ENCODE measurements around the genes CDR2 and NPIPB5.

DNA sequence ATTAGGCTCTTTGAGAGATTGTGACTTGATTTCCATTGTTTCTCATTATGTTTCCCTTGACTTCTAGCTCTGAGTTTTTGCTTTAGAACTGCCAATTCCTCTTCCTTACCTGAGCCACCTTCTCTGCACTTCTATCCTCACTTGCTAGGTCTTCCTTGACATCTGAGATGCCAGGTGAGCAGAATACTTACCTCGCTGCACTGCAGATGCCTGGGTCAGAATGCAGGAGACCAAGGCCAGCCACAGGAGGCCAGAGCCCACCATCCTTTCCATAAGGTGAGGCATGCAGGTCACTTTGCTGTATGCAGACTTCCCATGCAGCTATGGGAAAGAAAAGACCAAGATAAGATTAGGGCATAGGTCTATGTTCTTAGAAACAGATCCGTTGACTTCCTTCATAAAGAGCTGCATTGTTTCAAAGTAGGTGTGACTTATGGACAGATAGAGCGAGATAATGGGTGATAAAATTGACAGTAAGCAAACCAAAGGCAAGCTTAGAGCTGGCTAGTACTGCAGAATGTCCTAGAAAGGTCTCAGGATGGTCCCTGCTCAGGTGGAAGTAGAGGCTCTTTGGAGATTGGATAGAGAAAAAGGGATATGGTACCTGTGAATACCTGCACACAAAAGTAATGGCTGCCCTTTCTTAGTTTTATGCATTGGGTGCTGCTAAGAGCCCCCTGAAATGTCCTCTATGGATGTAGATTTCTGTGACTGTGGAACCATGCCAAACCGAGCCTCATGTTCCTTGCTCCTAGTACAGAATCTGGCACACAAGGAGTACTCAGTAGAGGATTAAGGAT lies 966 bp downstream of the GP2 start:
- PRO-cap, 2 experiments, result no peak in any of the 2 experiments
- RAMPAGE, long total RNA, 4 experiments, result no peak in any of the 4 experiments

GRCh38 chr16:20453020-20453480 lies 1.7 kb downstream of the ACSM2A start:
- PRO-cap, 2 experiments, result no peak in any of the 2 experiments
- RAMPAGE, long total RNA, 4 experiments, result no peak in any of the 4 experiments

DNA sequence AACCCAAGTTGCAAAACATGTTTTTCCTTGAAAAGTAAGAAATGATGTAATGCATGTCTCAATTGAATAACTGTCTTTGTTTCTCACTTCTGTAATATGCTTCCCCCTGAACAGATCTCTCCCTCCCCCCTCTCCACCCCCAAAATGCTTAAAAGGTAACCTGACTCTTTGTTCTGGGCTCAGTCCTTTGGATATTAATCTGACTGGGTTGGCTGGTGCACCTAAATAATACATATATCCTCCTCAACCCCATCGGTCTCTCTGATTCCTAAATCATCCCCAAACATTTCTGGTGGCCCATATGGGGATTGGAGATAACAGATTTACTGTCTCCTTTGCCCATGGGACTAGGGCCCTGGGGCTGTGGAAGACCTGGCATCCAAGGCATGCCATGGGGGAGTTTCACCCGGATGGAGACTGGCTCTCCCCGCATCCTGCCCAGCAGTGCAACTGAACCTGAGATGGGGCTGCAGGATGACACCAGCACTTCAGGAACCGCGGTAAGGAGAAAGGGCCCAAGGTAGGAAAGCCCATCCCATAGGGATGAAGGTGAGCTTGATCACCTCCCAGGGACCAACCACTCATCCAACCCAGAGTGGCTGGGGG lies 23.1 kb downstream of the ACSM1 start:
- PRO-cap, 2 experiments, result no peak in any of the 2 experiments
- RAMPAGE, long total RNA, 4 experiments, result start-site peak on the plus strand in 2 of 4 experiments, centred at positions 133 to 421 of the sequence, 5 to 8 reads per replicate

- PRO-cap, 2 experiments, result no peak in any of the 2 experiments
- RAMPAGE, long total RNA, 4 experiments, result no peak in any of the 4 experiments
Observed at GRCh38 chr16:20704252-20704772, 6.8 kb upstream of the ACSM1 start.

DNA sequence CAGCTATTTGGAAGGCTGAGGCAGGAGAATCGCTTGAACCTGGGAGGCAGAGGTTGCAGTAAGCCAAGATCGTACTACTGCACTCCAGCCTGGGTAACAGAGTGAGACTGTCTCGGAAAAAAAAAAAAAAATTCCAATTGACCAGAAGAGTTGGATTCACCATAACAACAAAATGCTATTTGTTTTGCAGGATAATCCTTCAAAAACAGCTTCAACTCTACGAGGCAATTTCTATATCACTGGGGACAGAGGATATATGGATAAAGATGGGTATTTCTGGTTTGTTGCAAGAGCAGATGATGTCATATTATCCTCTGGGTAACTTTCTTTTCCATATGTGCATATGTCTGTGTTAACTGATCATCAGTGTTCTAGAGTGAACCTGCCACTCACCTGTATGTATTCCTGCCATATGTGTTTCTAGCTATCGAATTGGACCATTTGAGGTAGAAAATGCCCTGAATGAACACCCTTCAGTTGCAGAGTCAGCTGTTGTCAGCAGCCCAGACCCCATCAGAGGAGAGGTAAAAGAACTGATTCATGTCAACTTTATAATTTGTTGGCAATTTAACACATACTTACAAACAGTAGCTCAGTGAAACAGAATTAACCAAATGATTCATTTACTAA lies 14.3 kb downstream of the ERI2 start:
- PRO-cap, 2 experiments, result no peak in any of the 2 experiments
- RAMPAGE, long total RNA, 4 experiments, result no peak in any of the 4 experiments

DNA sequence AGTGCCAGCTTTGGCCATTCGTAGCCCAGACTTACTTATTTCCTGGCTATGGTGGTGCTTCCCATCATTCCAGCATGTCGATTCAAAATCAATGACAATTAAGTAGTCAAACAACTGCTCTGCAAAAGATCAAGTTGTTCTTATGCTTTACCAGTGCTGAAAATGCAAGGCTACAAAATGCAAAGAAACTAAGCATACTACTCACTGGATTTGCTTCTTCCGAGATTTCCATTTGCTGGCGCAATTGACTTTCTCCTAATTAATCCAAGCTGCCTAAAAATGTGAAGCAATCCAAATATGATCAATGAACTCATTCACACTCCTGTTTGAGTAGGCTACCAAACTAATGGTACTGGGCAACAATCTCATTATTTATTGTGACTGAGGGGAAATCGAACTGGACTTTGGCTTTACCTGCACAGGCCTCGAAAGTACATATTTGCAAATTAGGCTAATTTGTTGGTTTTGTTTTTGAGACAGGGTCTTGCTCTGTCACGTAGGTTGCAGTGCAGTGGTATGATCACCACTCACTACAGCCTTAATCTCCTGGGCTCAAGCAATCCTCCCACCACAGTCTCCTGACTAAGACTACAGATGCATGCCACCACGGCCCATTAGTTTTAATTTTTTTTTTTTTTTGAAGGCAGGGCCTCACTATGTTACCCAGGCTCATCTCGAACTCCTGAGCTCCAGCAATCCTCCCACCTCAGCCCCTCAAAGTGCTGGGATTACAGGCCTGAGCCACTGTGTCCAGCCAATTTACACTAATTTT lies 2.7 kb downstream of the ERI2 start:
- PRO-cap, 2 experiments, result no peak in any of the 2 experiments
- RAMPAGE, long total RNA, 4 experiments, result no peak in any of the 4 experiments

DNA sequence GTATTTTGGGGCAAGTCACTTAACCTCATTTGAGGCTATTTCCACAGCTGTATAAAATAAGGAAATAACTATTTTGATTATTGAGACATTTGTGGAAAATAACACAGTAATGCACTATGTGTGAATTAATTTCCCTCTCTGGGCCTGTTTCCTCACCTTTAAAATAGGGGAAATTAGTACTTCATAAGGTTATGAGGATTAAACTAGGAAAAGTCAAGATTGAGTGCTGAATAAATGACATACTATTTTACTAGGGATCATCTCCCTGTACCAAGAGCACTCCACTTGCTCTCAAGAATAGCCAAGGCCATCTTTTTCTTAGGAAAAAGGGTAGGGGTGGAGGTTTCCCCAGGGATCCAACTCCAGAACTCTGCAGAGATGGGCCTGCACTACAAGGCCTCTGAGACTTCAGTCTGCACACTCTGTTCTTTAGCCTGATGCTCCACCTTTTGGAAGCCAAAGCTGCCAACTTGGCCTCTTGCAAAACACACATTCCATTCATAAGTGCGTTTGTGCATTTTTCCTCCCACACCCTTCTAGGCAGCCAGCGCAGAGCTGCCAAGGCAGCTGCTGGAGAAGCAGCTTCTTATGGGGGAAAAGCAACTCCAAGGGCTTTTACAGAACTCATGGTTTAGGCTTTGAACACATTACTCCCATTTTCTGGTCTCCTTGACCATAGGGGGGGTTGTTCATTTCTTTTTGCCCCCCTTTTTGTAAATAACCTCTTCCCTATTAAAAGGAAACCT lies 45.2 kb downstream of the REXO5 start:
- PRO-cap, 2 experiments, result peak in 2 of 2 experiments; most common plus-strand start position 552 of the sequence (in 2); most common minus-strand start position 402 of the sequence (in 1)
- RAMPAGE, long total RNA, 4 experiments, result no peak in any of the 4 experiments

- PRO-cap, 2 experiments, result no peak in any of the 2 experiments
- RAMPAGE, long total RNA, 4 experiments, result start-site peak on the plus strand in 1 of 4 experiments, at chr16:20906135-20906150 at its widest, 5 reads per replicate
Observed at GRCh38 chr16:20905948-20906889, 5.6 kb downstream of the LYRM1 start.

- PRO-cap, 2 experiments, result peak in 1 of 2 experiments; most common plus-strand start chr16:21301565 (in 1); most common minus-strand start chr16:21301417 (in 1)
- RAMPAGE, long total RNA, 4 experiments, result no peak in any of the 4 experiments
Observed at GRCh38 chr16:21301303-21302045, 23.4 kb upstream of the CRYM start.

DNA sequence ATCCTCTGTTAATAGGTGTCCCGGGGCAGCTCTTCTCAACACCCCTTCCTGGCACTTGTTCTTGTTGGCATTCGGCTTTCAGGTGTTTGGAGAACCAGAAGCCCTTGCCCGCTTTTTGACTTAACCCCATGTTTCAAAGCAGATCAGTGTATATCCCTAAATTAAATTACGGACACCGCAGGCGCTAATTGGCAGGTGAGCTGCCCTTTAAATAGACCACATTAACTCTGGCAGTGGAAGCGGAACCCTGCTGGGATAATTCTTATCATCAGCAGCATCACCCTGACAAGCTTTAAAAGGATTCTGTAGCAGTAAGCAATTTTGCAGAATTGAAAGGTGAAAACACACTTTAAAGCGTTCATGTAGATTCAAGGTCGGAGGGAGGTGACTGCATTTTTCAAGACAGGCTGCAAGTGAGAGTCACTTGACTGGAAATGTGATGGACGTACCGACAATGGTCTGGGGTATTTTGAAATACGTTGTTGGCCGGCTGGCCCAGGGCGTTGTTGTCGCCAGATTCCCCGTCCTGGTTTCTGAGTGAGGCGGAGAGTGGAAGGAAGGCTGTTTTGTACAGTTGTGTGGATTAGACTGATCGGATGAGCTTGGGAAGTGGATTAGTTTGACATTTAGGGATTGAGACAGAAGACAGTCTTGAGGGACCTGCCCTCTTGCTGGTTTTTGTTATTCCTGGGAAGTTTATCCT lies 94.2 kb upstream of the CRYM start:
- PRO-cap, 2 experiments, result no peak in any of the 2 experiments
- RAMPAGE, long total RNA, 4 experiments, result no peak in any of the 4 experiments

DNA sequence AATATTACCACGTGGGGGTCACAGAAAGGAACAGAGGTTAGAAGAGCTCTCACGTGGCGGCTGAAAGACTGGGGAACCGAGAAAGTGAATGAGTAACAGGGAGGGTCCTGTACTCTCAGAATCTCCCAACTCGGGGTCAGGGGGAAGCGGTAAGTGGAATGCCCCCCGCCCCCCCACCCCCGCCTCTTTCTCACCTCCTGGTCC lies 98.2 kb upstream of the METTL9 start:
- PRO-cap, 2 experiments, result no peak in any of the 2 experiments
- RAMPAGE, long total RNA, 4 experiments, result no peak in any of the 4 experiments

- PRO-cap, 2 experiments, result no peak in any of the 2 experiments
- RAMPAGE, long total RNA, 4 experiments, result no peak in any of the 4 experiments
Observed at GRCh38 chr16:21957250-21957677, 4.1 kb downstream of the UQCRC2 start.

- PRO-cap, 2 experiments, result no peak in any of the 2 experiments
- RAMPAGE, long total RNA, 4 experiments, result no peak in any of the 4 experiments
Observed at GRCh38 chr16:22189198-22189875, 16.7 kb upstream of the EEF2K start.

- PRO-cap, 2 experiments, result peak in 1 of 2 experiments; most common plus-strand start chr16:22196139 (in 1)
- RAMPAGE, long total RNA, 4 experiments, result no peak in any of the 4 experiments
Observed at GRCh38 chr16:22195979-22196649, 10.0 kb upstream of the EEF2K start.

DNA sequence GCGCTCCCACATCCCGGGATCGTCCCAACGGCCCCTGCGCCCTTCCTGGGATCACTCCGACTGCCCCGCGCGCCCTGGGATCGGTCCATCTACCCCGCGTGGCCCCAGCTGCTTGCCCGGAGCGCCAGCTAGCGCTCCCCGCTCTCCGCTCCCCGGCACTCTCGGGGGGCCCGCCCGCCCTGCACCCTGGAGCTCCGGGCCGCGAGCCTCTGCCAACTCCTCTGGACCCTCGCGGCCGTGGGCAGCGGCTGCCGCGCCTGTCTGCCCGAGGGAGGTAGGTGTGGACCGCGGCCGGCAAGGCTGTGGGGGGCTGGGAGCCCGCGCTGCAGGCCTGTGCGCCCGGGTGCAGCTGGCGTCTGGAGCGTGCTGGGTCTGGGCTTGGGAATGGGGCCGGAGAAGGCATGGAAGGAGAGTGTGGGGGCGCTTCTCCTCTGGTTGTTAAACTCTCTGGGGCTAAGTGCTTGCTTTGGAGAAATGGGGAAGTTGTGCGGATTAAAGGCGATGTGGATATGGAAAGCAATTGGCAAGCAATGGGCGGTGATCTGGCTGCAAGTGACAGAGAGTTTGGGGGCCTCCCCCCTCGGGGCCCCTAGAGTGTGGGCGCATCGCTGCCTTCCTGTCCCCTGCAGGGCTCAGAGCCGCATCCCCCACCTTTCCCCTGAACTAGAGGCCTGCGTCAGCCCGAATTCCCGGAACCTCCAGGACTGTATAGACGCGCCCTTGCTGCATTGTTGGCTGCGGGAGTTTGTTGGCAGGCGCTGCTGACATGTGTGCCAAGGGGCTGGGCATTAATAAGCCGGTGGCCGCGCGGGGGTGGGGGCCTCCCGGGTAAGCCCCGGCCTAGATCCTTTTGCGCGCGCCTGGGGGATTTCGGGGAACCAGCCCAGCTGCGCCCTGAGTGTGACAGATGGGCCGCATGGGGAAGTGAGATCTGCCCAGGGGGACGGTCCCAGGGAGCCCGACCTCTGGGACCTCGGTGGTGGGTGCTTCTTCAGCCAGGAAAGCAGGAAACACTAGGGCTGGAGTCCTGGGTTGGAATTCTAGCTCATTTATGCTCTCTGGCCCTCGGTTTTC lies 665 bp downstream of the EEF2K start:
- PRO-cap, 2 experiments, result peak in 2 of 2 experiments; most common plus-strand start position 917 of the sequence (in 1); most common minus-strand start position 358 of the sequence (in 1)
- RAMPAGE, long total RNA, 4 experiments, result start-site peak on the plus strand in 2 of 4 experiments, centred at positions 151 to 158 of the sequence, 20 to 33 reads per replicate

- PRO-cap, 2 experiments, result no peak in any of the 2 experiments
- RAMPAGE, long total RNA, 4 experiments, result no peak in any of the 4 experiments
Observed at GRCh38 chr16:22325334-22326304, 28.4 kb downstream of the POLR3E start.

GRCh38 chr16:22357572-22358789 lies 16.4 kb downstream of the CDR2 start:
- PRO-cap, 2 experiments, result no peak in any of the 2 experiments
- RAMPAGE, long total RNA, 4 experiments, result no peak in any of the 4 experiments

DNA sequence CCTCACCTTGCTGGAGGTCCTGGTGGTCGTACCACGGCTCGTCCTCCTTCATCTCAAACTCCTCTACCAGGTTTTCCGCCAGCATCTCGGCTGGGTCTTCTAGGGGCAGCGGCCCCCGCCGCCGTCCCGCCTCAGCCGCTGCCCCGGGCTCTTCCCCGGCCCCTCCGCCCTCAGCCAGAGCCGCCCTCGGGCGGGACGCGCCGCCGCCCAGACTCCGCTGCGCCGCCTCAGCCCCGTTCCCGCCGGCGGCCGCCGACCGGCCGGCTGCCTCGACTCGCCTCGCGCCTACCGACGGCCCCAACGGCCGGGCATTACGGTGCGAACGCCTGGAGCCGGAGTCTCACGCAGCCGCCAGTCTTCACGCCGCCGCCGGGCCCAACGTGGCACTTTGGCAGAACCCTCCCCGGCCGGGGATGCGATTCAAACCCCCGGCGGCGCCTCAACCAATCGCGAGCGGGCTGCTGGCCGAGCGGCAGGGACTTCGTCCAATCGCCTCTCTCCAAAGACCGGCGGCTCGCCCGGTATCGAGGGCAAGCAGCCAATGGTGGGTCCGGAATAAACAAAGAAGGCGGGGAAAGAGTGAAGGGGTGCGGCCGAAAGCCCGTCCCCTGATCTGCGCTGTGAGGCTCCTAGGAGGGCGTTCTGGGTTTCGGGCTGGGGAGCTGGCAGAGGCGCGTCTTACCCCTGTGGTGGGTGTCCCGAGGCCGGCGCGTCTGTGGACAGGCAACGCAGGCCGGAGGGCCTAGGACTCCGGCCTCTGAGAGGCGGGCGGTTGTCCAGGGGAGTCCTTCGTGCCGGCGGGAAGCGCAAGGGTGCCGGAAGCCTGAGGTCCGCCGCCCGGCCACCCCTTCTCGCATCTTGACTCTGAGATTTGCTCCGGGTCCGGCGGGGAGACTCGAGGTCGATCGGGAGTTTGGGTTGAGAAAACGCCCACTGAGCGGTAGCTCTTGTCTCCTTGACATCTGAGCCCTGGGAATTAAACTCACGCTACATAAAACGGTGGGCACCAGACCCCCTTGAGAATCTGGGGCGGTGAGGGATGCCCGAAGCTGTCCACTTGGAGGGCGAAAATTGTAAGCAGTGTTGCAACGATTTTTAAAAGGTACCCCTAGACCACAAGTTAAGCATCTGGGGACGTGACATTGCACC lies at the start of gene CDR2:
Gene CDR2, minus strand, starts transcription at position 395 of the 1,149 bp plus-strand sequence.
- PRO-cap, 2 experiments, result peak in 2 of 2 experiments; most common plus-strand start position 640 of the sequence (in 2); most common minus-strand start position 390 of the sequence (in 2)
- RAMPAGE, long total RNA, 4 experiments, result start-site peak on the minus strand in 1 of 4 experiments, centred at position 167 of the sequence, 23 reads per replicate

- PRO-cap, 2 experiments, result no peak in any of the 2 experiments
- RAMPAGE, long total RNA, 4 experiments, result no peak in any of the 4 experiments
Observed at GRCh38 chr16:22510667-22510967, at the start of gene NPIPB5. TSS of gene NPIPB5 (plus strand) at chr16:22510891.

DNA sequence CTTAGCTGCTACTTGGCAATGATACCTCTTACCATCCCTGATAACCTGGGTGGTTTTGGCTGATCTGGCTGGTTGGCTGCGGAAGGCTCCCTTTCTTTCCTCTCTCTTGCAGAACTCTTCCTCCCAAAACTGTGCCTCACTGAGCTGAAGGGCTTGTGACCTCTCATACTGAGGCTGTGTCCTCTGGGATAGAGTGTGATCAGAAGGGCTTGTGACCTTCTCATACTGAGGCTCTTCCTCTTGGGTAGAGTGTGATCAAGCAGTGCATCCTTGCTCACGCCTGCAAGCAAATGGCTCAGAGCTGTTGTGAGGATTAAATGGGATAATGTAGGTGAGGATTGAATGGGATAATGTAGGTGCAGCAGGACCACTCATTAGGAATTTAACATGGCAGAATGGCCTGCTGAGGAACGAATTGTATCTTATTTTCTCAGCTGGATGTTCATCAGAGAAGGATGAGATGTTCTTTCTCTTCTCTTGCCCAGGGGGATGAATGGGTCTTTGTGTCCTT lies 130.2 kb upstream of the HS3ST2 start:
- PRO-cap, 2 experiments, result no peak in any of the 2 experiments
- RAMPAGE, long total RNA, 4 experiments, result no peak in any of the 4 experiments

All from upper lobe of left lung (tissue), 5 donors.